Cardiac ventricle fibroblast (primary cell): ENCODE results near the genes TBR1, SLC4A10, DPP4, GRB14 and CSRNP3.

DNA sequence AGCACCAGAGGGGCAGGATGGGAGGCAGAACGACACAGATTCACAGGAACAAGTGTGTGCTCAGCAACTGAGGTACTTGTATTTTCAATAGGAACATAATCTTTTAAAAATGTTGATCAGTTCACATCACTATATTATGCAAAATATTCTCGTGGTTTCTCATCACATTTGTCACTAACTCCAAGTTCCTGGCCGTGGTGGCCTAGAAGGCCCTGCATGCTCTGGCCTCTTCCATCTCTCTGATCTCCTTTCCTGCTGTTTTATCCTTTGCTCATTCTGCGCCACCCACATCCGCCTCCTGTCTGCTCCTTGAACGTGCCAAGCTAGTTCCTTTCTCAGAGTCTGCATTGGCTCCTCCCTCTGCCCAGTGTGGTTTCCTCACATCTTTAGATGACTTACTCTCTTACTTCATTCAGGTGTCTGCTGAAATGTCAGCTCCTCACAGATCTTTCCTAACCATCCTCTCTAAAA is 158.5 kb upstream of the RBMS1 start:
- RAMPAGE, long total RNA = no peak

DNA sequence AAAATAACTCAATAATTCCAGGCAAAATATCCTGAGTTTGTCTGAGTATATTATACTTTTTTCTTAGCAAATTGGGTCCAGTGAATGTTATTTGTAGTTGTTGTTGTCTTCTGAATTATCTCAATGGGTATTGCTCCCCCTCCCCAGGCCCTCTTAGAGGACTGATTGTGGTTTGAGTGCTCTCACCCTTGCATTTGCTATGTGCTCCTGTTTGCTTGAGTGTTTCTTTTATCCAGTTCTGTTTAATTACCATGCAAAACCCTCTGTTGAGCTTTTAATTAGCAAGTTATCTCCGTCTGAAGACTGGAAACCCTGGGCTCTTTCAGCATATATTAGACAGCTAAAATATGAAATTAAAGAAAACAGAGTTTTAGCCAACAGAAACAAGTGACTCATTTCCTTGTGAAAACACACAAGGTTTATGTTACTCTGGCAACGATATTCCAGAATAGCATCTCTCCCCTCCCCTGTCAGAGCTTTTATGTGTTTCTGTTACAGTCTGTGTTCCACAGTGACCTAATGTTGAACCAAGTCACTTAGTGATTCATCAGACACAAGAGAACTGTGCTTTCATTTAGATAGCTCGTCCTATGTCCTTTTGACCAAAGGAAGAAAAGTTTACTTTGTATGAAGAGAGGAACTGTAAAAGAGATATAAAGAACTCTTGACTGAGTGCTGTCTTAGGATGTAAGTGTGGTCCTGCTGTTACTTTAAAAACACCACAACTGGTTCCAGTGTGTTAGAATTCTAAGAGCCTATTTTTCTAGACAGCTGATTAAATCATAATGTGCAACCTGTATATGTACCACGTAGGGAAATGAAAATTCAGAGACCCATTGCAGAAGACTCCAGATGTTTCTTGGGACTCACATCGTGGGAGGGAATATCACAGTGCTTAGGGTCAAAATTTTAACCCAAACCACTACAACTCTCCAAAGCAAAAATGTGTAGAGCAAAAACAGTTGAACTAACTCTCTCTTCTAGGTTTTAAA is 172.8 kb upstream of the RBMS1 start:
- RAMPAGE, long total RNA = no peak

DNA sequence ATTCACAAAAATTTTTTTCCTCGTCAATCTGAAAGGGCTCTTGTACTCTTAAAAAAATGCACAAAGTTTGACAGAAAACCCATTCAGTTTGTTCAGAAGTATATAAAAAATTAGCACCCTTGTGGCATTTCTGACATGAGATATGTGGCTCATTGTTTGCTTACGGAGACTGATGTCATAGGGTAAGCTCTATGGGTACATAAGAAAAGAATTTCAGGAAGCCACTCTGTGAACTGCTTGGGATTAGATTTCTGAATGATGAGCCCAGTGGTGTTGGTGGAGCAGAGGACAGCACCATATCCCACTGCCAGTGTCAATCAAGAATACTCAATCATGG is 243.0 kb upstream of the RBMS1 start:
- RAMPAGE, long total RNA = no peak

DNA sequence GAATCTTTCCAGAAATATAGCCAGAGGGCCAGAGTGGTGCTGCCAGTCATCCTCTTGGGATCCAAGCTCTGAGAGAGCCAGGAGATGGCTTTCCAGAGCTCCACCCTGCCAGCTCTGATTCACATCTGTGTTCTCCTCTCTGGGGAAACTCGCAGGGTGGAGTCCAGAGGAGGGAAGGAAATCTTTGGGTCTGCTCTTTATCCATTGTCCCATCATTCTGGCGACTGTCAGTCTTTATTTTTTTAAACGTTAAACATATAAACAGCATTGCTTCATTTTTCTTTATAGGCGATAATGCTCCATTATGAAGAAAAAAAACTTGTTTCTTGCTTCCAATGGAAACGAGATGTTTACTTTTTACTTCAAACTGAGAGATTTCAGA is 203.6 kb upstream of the TANK start:
- RAMPAGE, long total RNA = no peak

- RAMPAGE, long total RNA = no peak
These were observed 36.9 kb upstream of the TANK start for GRCh38 chr2:161123317-161123736.

DNA sequence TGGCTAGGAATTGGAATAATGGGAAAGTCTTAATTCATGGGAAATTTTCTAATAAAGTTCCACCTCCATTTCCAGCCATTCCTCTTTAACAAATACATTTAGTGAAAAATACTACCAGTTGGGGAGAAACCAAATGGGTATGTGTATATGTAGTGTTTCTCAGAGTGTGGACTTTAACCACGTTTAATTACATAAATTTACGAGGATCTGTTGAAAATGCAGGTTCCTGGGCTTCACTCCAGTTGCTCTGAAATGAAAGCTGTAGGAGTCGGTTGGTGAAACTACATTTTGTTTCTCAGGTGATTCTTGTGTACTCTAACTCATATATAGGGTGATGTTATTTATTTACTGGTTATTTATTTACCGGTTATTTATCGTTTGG is 469 bp upstream of the TANK start:
- RAMPAGE, long total RNA = no peak

DNA sequence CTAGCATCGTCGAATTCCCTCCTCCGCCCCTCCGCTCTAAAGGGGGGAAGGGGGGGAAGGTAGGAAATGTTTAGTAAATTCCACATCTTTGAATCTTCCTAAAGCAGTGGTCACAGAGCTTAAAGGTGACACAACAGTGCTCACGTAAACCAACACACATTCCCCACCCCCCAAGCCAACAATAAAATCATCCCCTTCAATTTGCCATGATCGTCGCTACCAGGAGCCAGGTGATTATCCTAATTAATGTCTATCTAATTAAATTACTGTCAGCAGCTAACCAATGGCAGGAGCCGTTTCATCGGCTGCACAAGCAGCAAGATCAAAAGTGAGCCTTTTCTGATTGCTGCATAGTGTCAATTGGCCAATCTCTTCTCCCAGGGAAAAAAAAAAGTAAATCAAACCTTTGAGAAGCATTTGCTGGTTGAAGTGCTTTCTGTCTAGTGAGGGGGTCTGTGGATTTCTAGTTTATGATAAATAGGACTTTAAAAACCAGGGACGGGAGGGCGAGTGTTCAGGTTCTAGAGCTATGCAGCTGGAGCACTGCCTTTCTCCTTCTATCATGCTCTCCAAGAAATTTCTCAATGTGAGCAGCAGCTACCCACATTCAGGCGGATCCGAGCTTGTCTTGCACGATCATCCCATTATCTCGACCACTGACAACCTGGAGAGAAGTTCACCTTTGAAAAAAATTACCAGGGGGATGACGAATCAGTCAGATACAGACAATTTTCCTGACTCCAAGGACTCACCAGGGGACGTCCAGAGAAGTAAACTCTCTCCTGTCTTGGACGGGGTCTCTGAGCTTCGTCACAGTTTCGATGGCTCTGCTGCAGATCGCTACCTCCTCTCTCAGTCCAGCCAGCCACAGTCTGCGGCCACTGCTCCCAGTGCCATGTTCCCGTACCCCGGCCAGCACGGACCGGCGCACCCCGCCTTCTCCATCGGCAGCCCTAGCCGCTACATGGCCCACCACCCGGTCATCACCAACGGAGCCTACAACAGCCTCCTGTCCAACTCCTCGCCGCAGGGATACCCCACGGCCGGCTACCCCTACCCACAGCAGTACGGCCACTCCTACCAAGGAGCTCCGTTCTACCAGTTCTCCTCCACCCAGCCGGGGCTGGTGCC is at the start of gene TBR1:
TBR1 (plus strand) TSS at position 416 of the 1,131 bp plus-strand sequence.
- RAMPAGE, long total RNA = no peak

DNA sequence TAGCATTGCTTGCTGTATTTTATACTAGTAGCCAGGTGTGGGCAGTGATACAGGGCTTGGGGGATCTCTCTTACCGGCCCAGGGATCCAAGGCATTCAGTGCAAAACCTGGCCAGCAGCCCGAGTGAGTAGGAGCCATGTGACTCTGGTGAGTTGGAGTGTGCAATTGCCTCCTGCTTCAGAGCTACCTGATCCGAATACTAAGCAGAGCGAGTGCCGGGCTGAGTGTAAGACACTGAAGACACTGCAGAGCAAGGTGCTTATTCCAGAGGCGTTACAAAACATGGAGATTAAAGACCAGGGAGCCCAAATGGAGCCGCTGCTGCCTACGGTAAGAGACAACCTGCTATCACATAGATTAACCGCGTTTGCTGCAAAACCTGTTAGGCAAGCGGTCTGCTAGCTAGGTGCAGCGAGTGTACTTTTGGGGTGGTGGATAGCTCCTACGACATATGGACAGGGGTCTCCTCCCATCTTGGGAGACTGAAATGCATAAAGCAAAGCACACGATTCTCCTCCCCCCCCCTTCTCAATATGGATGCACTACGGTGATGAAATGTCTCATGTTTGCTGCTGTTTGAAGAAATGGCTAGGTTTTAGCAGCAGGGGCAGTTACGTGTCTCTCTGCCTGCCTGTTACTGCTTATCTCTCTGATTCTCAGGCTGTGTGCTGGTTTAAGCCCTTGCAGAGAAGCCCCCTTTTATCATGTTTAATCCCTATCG is at the start of gene SLC4A10:
SLC4A10 (plus strand) TSS at position 180 of the 721 bp plus-strand sequence.
- RAMPAGE, long total RNA = no peak

- RAMPAGE, long total RNA = no peak
These were observed 117.0 kb downstream of the SLC4A10 start for GRCh38 chr2:161741272-161741471.

GRCh38 chr2:162011743-162012017 is 62.3 kb downstream of the DPP4 start:
- RAMPAGE, long total RNA = no peak

GRCh38 chr2:162073836-162074737 is at the start of gene DPP4:
DPP4 (minus strand) TSS chr2:162074215.
- RAMPAGE, long total RNA = no peak

DNA sequence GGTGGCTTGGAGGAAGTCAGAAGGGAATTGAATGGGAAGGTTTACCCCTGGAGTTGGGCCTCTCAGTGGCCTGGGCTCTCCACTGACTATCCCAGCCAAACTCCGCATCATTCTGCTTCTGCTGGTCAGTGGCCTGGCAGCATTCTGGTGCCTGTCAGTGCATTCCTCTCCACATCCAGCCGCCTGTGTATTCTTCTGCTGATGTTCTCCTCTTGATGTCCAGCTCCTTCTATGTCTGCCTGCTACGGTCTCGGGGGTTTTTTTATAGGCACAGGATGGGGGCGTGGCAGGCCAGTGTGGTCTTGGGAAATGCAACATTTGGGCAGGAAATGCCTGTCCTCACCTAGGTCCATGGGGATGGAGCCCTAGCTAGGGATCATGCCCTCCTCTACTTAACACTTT is 10.4 kb upstream of the IFIH1 start:
- RAMPAGE, long total RNA = no peak

DNA sequence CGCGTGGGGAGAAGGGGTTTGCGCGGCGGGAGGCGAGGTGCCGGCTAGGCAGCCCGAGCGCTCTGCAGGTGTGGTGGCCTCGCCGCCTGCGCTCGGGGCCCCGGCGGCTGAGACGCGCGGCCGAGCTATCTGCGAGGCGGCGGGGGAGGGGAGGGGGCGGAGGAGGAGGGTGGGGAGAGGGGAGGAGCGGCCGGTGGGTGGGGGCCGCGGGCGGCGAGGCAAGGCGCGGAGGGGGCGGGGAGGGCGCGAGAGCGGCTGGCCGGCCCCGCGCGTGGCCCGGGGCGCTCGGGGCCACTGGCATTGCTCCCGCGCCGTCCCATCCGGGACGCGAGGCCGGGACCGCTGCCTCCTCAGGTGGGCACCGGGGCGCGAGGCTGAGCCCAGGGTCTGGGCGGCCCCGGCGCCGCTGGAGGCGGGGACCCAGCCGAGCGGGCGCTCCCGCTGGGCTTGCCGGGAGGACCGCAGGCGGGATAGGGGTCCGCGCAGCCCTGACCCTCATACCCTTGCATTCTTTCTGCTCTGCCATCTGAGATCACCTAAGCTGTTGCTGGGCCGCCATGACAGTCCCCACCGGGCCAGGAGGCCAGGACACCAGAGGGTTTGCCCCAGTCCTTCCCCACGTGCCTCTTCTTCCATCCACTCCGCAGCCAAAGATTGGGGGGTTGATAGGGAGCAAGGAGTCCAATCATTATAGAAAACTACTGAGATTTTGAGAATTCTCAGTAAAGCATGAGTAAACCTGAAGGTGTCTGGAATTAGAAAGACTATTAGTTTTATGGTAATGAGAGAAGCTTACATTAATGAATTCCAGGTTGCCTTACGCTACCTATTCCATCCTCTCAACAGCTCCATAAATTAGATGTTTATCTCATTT is at the start of gene GRB14:
GRB14 (minus strand) TSS at position 133 of the 874 bp plus-strand sequence.
- RAMPAGE, long total RNA = no peak

GRCh38 chr2:164783403-164783723 is 58.3 kb downstream of the COBLL1 start:
- RAMPAGE, long total RNA = no peak

GRCh38 chr2:164839131-164839514 is 2.5 kb downstream of the COBLL1 start:
- RAMPAGE, long total RNA = no peak

DNA sequence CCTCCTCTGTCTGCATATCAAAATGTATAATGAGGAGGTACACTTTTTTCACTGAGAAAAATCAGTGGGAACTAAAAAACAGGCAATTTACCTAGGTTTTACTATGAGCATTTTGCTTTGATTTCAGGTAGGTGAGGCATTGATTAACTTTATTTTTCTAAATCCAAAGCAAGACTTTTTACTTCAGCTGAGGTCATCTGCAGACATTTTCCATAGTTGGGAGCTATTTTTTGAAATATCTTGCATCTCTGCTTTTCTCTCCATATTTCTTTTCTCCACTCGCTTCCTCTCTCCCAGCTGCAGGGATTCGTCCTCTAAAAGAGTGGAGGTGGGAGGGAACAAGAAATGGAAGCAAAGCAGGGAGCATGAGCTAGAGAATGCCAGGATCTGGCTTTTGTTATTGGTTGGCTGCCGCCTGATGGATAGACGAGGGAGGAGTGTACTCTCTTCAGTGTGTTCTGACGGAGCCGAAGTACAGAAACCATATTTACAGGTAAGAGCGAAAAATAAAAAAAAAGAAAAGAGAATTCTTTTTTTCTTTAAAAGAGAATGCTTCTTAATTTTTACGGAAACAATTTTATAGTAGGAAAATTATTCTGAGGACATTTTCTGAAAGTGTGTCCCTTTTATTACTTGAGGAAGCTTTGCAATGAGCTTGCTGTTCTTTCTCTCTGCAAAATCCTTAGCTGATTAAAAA is at the start of gene CSRNP3:
CSRNP3 (plus strand) TSS at position 451 of the 697 bp plus-strand sequence.
- RAMPAGE, long total RNA = no peak

DNA sequence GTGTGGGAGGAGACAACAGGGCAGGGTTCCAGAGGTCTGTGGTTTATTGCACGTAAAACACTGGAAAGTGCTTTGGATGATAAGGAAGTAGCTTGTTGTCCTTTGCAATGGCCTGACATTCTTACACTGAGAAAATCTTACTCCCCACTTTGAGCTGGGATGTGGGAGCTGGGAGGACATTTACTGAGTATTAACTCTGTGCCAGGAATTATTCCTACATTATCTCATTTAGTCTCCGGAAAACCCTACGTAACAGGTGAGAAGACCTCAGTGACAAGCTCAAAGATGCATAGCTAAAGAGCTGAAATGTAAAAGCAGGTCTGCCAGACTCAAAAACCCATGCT is 9.1 kb upstream of the GALNT3 start:
- RAMPAGE, long total RNA = no peak

GRCh38 chr2:165886373-165886815 is 67.2 kb downstream of the TTC21B start:
- RAMPAGE, long total RNA = no peak

DNA sequence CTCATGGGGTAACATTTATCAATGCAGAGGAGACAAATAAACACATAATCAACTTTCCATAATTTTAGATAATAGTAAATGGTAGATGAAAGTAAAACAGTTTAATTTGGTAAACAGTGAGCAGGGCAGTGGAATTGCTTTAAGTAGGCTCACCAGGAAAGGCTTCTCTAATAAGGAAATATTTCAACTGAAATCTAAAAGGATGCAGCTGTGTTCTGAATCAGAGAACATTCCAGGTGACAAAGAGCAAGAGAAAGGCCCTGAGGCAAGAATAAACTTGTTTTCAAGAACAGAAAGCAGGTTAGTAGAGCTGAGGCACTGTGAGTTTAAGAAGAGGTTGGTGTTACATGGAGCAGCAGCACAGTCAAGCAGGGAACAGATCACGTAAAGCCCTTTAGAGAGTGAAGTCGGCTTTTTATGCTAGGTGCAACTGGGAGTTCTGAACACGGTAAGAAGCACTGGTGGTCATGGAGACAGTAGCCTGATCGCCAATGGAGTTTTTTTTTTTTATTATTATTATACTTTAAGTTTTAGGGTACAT is 57.0 kb upstream of the SCN1A start:
- RAMPAGE, long total RNA = no peak

DNA sequence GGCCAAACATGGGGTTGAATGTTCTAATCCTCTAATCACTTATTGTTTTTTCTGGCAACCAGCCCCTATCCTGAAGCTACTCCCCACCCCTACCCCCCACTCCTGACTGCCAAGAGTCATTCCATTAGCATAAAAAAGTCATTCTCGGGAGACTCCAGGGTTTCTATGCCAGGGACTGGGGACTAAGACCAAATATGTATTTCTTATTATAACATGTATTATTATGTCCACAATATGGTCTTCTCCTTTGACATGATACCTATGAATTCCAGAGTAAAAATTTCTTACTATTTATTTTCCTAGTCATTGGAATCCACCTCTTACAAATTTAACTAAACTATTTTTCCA is 102.5 kb upstream of the B3GALT1 start:
- RAMPAGE, long total RNA = no peak